Neural crest cell (in vitro differentiated cells): ENCODE data around the genes CCDC124, LSM4 and PGPEP1.

DNA sequence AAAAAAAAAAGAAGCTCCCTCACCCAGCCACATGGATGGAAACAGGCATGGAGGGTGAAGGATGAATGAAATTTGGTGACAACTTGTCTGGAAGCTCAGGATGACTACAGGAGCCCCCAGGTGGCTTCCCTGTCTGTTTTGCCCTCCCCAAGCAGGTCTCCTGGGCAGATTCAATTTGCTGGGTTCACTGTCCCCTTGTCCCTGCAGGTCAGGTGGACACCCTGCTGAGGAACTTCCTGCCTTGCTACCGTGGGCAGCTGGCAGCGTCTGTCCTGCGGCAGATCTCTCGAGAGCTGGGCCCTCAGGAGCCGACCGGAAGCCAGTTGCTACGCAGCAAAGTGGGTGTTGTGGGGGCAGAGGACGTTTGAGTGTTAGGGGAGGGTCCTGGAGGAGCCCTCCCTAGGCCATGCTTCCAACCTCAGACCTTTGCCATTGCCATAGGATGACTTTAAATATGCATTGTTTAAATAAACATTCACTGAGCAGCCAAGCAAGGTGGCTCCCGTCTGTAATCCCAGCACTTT, 3.5 kb downstream of the NIBAN3 start:
- PRO-cap = unidirectional peak, minus-strand start at position 269 of the sequence

DNA sequence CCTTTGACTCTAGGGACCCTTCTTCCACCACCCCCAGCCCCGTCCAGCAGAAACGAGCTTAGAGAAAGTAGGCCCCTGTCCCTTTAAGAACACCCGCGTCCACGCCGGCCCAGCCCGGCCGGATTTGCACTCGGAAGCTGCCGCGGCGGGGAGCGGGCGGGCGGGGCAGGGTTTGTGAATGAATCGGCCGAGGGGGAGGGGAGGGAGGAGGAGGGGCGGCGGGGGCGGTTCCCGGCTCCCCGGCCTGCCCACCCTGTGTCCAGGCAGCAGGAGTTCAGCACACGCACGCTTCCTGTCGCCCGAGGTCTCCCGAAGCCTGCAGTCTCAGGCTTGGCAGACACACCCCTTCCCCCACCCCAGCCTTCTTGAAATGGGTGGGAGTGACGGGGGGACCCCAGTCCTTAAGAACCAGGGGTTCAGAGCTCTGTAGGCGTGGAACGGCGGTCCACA, 1.5 kb downstream of the UNC13A start:
- PRO-cap = no peak

DNA sequence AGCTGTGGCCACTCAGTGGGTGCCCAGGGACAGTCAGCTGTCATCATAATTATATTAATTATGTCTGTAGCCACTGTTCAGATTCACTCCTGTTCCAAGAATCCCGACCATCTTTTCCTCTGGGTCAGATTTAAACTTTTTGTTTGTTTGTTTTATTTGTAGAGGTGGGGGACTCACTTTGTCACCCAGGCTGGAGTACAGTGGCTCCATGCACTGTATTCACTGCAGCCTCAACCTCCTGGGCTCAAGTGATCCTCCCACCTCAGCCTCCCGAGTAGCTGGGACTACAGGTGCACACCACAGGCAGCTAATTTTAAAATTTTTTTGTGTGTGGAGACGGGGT, 977 bp downstream of the B3GNT3 start:
- PRO-cap = no peak

DNA sequence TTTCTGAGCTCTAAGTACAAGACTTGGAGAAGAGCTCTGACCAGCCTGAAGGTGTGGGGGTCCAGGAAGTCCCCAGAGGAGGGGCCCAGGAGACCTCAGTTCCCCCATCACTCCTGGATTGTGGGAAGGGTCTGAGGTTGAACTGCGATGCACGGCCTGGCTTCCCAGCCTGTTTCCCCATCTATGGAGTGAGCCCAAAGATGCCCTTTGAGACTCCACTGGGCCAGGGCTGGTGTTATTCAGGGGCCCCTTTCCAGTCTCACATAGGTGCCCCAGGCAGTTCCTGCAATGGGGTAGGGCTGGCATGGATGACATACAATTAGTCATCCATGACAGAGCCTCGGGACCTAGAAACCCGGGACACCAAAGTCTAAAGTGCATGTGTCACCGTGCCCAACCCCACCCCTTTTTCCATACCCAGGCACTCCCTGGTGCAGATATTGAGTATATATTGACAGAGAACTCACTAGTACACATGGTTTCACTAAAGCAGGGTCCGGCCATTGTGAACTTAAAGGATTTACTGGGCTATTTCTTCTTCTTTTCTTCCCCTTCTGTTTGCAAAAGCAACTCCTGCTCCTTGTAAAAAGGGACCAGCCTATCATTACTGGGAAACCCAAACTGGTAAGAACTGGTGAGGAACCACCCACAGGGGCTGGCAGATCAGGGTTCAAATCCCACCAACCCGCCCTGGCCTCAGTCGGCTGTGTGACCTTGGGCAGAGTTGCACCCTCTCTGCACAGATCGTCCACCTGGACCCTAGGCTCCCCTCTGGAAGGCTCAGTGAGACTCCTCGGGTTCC, 2.6 kb downstream of the B3GNT3 start:
- PRO-cap = no peak

GRCh38 chr19:17836553-17837166, 11.1 kb downstream of the JAK3 start:
- PRO-cap = no peak

- PRO-cap = bidirectional peak, plus-strand start at chr19:17933013, minus-strand start at chr19:17932674
Measured at GRCh38 chr19:17932793-17933477, at the start of gene CCDC124. TSS of gene CCDC124 (plus strand) at chr19:17933015.

DNA sequence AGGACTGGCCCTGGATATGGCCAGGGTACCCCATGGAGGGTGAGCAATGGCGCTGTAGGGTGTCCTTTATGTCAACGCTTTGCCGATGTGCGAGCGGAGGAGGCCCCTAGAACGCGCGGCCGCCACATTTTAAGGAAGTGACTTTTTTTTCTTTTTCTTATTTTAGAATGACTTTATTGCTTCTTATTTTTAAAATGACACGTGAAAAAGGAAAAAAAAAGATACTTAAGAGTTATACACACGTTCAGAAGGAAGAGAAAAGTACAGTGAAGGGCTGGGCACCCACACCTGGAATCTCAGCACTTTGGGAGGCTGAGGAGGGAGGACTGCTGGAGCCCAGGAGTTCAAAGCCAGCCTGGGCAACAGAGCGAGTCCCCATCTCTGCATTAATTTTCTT, 12.7 kb downstream of the KCNN1 start:
- PRO-cap = no peak

GRCh38 chr19:17985241-17985459, 18.2 kb downstream of the KCNN1 start:
- PRO-cap = no peak

DNA sequence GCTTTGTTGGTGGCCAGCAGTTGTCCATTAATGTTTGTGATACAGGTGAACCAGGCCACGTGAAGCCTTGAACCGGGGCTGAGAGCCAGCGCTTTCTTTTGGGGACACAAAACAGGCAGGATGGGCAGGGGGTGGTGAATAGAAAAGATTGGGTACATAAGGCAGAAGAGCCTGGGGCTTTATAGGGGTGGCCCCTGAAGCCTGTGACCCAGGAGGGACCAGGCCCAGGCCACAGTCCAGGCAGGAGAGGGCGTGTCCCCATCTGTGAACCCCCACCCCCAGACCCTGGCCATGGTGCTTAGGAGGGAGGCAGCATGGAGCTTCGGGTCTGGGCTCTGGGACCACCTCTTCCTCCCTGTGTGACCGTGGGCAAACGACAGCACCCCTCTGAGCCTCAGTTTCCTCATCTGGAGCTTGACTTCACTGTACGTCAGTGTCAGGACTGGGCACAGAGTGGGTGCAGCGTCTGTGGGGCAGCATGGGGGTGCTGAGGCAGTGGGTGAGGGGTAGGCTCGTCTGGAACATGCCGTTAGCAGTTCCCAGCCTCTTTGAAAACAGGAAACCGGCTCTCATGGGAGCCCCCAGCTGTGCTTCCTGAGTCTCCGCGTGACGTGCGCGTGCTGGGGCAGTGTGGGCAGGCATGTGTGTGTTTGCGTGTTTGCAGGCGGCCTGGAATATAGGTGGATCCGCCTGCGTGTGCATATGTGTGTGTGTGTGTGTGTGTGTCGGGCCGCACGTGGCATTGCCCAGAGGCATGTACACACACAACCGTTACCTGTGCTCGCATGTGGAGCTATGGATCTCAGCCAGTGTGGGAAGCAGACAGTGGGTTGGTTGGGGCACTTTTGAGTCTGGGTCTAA, 15.7 kb downstream of the ARRDC2 start:
- PRO-cap = no peak

DNA sequence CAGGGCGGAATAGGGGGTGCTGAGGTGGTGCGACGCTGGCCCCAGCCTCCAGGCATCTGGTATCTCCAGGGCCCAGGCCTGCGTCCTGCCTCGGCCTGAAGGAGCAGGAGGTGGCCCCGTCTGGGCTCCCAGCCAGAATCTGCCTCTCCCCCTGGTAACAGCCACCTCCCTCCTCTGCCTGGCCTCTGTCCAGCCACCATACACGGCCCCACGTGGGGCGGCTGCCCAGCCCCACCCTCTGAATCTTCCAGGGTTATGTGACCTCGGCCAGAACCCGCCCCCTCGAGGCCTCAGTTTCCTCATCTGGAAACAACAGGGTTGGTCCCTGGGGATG, 4.2 kb downstream of the PIK3R2 start:
- PRO-cap = no peak

DNA sequence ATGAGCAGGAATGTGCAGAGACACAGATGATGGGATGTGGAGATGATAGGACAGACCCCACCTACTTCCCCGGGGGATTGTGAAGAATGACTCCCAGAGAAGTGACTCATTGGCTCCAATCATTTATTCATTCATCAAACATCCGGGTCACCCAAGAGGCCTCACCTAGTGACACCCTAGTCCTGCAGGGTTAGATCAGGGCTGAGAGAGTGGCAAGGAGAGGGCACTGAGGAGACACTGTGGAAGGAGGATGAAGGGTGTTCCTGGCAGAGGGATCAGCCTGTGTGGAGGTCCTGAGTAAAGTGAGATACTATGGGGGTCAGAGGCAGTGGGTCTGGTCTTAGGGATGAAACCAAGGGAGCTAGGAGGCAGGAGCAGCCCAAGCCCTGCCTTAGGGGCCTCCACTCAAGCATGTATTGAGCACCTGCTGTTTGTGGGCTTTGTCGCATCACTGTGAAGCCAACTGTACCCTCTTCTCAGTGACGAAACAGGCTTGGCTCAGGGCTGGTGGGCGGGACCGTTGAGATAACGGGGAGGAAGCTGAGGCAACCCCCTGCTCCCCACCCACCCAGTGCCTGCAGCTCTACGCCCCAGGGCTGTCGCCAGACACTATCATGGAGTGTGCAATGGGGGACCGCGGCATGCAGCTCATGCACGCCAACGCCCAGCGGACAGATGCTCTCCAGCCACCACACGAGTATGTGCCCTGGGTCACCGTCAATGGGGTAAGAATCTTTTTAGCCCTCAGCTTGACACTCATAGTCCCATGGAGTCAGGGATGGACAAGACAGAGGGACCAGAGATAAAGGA, 3.2 kb downstream of the IFI30 start:
- PRO-cap = no peak

GRCh38 chr19:18291129-18291591, 9.7 kb upstream of the JUND start:
- PRO-cap = no peak

DNA sequence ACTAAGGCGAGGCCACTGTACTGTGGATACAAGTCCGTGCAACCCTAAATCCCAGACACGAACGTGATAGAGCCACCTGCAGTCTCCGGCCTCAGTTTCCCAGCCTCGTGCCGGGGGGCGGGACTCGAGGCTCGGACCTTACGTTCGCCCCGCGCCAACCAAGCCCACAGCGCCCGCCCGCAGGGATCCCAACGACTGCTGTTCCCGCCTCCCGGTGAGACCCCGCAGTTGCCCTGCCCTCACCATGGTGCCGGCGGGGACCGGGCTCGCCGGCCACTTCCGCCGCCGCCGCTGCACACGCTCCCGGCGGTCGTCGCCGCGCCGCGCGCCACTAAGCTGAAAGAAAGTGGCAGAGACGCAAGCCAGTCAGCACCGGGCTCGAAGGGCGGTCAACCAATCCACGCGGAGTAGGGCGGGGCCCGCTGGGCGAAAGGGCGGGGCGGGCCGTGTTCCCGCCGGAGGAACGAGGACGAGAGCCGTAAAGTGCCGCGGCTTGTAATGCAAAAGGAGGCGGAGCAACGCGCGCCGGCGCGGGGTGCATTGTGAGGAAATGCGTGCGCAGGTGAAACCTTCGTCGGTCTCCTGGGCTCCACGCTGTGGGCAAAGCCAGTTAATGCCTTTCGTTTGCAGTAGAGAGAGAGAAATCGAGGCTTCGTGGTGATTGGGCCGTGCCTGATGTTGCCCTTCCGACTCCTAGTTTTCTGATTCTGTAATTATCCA, at the start of gene LSM4:
Gene LSM4 (minus strand): TSS at position 302 of the 720 bp plus-strand sequence.
- PRO-cap = bidirectional peak, plus-strand start at position 566 of the sequence, minus-strand start at position 302 of the sequence

- PRO-cap = unidirectional peak, plus-strand start at chr19:18340640
Measured at GRCh38 chr19:18340207-18340973, at the start of gene PGPEP1. TSS of gene PGPEP1 (plus strand) at chr19:18340598.

- PRO-cap = no peak
Measured at GRCh38 chr19:18346100-18346532, 5.7 kb downstream of the PGPEP1 start.

GRCh38 chr19:18374211-18374946, 11.6 kb upstream of the GDF15 start:
- PRO-cap = no peak

- PRO-cap = no peak
Measured at GRCh38 chr19:18443795-18445056, 6.3 kb upstream of the ISYNA1 start.

- PRO-cap = no peak
Measured at GRCh38 chr19:18457980-18458355, 20.0 kb upstream of the ISYNA1 start.

GRCh38 chr19:18464299-18465050, 26.5 kb upstream of the ISYNA1 start:
- PRO-cap = no peak

DNA sequence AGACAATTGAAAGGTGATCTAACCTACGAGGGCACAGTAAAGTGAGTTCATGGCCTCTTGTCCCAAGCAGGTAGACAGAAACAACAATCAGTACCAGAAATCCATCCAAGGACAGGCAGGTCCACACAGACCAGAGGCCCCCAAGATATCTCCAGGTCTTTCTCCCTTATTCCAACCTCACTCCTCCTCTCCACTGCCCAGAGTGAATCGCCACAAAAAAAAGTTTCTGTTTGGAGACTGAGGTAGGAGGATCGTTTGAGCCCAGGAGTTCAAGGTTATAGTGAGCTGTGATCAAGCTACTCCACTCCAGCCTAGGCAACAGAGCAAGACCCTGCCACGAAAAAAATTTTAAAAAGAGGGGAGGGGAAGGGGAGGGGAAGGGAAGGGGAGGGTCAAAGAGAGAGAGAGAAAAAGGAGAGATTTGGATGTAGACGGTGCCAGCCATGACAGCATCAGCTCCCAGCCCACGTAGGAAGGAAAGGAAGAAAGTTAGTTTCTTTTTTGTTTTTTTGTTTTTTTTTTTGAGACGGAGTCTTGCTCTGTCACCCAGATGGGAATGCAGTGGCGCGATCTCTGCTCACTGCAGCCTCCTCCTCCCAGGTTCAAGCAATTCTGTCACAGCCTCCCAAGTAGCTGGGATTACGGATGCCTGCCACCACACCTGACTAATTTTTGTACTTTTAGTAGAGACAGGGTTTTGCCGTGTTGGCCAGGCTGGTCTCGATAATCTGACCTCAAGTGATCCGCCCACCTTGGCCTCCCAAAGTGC, 27.8 kb downstream of the ELL start:
- PRO-cap = no peak